Caco-2 (cell line): ENCODE measurements around the gene METTL4.

DNA sequence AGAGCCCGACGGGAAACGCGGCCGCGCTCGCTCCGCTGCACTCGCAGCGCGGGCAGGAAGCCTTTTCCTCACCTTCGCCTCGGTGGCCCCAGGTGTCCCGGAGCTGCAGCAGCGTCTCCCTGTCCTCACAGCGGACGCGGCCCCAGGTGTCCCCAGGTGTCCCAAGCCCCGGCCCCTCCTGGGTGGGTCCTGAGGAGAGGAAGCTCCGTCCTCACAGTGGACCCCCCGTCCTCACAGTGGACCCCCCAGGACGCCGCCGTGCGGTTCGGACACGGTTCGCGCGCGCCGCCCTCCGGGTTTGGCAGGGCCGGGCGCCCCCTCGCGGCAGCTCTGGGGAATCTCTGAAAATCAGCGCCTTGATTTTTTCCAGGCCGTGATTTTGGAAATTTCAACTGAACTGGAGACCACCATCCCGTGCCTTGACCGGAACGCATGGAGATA is 23.8 kb upstream of the TUBB8B start:
- PRO-cap = no peak
- RRBS = no CpG with 5 or more reads among the region's 42 CpGs

GRCh38 chr18:111368-112627 is 46.6 kb upstream of the USP14 start:
- PRO-cap = bidirectional peak, plus-strand start at chr18:111449, minus-strand start at chr18:111341; bidirectional peak, plus-strand start at chr18:111904, minus-strand start at chr18:111847; unidirectional peak, minus-strand start at chr18:112129; bidirectional peak, plus-strand start at chr18:112250, minus-strand start at chr18:112129; unidirectional peak, minus-strand start at chr18:112282
- RRBS = 5% methylated on average over 11 of the region's 85 CpGs

- PRO-cap = no peak
- RRBS = no CpG with 5 or more reads among the region's 12 CpGs
Measured at GRCh38 chr18:160053-160368, 1.7 kb downstream of the USP14 start.

DNA sequence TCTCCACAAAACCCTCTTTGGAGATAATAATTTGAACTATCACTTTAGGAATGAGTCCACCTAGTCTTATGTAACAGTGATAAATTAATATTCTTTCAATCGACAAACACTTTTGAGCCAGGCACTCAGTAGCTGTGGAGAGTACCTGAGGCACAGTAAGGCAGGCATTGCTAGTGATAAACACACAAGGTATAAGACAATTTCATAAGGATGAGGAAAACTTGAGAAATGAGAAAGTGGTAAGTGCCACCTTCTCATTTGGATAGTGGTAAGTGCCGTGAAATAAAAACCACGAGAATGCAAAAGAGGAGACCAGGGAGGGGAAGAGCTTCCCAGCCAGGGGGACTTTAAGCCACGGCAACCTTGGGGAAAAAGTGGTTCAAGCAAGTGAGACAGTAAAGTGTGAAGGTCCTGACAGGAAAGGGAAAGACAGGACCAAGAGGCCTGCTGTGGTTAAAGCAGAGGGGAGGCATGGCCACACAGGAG is 50.4 kb downstream of the THOC1 start:
- PRO-cap = no peak
- RRBS = no CpG with 5 or more reads among the region's 4 CpGs

DNA sequence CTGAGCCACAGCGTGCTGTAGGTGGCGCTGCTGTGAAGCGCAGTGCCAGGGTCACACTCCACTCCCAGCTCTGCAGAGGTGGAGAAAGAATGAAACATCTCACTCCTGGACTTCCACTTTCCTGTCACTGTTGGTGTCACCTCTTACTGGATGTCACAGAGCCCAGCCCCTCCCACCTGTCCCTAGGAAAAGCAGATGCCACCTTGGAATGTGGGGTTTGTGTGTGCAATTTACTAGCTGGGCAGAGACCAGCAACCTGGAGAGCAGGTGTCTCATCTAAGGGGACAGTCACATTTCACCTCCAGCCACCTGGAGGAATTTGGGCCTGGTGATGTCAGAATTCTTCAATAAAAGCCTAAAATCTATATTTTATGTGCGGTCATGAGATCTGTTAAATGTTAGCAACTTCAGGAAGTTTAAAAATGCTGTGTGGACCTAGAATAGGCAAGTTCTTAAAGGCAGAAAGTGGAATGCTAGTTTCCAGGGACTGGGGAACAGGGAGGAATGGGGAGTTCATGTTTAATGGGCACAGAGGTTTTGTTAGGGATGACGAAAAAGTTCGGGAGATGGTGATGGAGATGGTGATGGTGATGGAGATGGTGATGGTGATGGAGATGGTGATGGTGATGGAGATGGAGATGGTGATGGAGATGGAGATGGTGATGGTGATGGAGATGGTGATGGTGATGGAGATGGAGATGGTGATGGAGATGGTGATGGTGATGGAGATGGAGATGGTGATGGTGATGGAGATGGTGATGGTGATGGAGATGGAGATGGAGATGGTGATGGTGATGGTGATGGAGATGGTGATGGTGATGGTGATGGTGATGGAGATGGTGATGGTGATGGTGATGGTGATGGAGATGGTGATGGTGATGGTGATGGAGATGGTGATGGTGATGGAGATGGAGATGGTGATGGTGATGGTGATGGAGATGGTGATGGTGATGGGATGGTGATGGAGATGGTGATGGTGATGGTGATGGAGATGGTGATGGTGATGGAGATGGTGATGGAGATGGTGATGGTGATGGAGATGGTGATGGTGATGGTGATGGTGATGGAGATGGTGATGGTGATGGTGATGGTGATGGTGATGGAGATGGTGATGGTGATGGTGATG is 9.2 kb downstream of the TYMS start:
- PRO-cap = no peak
- RRBS = no CpG with 5 or more reads among the region's 6 CpGs

DNA sequence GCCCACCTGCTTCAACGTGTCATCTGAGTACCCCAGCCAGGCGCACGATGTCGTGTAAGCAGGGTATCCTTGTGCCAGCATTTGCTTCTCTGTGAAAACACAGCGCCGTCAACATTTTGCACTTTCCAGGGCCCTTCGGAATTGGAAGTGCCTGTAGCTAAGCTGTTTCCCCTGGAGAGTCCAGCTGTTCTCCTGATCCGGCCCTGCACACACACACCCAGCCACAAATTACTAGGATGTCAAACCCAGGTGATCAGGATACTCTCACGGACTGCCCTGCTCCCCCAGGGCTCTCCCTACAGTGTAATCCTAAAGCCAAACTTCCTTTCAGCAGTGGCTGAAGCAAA is 21.9 kb downstream of the ENOSF1 start:
- PRO-cap = no peak
- RRBS = no CpG with 5 or more reads among the region's 9 CpGs

DNA sequence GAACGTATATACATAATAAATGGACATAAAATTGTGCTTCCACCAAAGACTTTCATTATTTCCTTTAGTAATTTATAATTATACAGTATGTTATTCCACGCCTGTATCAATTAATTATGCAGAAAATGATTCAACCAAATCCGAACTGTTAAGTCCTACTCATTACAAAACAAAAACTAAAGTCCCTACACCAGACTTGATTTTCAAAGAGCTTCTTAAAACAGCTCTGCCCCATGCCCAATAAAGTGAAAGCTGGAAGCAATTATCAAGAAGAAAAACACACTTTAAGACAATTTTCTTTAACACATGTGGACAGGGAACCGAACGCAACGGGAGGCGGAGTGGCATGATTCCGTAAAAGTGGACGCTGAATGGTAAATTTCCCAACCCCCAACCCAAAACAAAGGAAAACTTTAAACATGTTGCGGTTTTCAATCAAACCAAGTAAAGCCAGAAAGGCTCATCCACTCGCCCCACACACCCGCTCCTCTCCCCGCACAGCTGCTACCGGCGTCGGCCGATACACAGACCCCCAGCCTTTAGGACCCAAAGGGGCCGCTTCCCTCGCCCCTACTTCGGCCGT is 771 bp downstream of the YES1 start:
- PRO-cap = unidirectional peak, plus-strand start at position 302 of the sequence
- RRBS = 4% methylated on average over 4 of the region's 21 CpGs

GRCh38 chr18:812117-812182 is 92 bp downstream of the YES1 start:
- PRO-cap = no peak
- RRBS = under 1% methylated on average over 5 of the region's 9 CpGs

DNA sequence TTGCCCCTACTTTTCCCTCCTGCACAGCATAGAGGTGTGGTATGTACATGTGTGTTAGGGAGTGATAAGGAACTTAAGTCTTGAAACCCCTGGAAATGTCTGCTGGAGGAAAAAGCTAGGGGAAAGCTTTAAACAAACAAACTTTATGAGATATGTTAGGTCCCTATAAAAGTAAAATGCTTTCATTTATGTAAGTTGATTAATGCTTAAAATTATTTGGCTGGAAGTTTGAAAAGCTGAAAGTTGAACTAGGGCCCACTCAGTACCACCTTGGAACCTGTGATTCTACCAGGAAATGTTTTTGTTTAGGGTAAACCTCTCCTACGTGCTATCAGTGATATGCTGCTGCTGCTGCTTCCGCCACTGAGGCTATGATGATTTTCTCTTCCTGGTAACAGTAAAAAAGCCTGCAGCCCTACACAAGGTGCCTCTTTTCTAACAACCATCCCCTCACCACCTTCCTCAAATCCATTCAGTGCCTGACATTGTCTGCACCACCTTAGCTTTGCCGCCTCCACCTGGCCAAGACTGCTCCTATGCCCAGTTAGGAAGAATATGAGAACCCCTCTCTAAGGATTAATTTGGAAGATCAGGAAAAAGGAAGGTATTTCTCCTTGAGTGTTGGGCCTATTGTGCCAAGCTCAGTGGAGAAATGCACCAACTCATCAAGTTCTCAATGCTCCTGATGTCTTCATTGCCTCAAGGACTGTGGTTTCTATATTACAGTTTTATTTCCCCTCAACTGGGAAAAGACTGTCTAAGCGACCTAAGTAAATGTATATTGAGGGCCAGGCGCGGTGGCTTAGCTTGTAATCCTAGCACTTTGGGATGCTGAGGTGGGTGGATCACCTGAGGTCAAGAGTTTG is 2.6 kb upstream of the YES1 start:
- PRO-cap = no peak
- RRBS = no CpG with 5 or more reads among the region's 6 CpGs

DNA sequence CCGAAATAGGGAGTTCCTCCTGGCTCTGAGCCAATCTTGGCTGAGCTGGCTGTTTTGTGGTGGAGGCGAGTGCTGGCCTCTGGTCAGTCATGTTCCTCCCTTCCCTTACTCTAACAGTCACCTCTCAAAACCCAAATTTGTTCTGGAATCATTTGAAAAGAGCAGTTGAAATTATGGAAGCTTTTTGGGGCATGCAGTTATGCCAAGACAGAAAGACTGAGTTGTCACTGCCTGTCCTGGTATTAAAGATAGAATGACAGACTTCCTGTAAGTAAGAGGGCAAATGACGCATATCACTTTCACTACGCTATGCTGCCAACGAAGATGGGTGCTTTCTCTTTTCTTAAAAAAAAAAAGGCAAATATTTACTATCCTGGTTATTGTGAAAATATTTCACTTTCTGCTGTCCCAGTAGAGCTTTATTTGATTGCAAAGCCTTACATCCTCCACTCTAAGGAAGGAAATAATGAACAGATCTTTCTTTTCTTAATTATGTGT is 607.3 kb downstream of the ADCYAP1 start:
- PRO-cap = no peak
- RRBS = no CpG with 5 or more reads among the region's 5 CpGs

DNA sequence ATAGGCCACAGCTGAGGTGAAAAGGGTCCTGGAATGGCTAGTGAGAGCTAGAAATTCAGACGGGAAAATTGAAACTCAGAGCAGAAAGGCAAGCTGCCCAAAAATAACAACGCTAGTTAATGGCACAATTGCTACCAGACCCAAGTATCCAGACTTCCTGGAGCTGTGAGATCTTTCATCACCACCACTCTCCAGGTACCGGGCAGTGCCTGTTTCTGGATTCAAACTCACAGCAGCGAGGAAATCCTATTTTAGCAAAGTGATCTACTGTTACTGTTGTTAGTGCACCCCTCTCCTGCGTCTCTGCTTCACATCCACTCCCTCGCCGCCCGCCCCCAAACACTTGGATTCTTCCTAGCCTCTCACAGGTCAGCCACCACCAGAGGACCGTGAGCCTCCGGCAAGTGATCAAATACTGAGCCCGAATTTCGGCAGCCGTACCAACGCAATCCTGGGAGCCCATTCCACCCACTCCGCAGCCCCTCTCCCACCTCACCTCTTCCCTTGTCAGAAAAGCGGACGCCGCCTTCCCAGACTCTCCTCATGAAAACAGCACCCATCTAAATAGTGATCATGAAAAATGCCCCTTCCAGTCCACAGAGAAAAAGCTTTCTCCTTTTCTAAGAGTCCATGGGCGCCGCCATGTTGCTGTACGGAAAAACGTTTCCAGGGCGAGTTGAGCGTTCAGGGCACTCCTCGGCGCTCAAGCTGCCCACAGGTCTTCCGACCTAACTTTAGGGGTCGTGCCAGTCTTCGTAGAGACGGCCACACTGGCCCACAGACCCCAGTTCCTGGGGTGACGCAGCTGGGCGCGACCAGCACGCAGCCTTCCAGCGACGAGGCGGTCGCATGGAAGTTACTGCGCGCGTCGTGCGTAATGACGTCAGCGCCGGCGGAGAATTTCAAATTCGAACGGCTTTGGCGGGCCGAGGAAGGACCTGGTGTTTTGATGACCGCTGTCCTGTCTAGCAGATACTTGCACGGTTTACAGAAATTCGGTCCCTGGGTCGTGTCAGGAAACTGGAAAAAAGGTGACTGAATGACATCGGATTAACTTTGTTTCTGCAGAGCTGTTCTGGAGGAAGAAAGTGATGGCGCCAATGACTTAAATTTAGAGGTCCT is at the start of gene METTL4:
TSS of gene METTL4 (minus strand) at position 853 of the 1,122 bp plus-strand sequence.
- PRO-cap = bidirectional peak, plus-strand start at position 205 of the sequence, minus-strand start at position 104 of the sequence; bidirectional peak, plus-strand start at position 411 of the sequence, minus-strand start at position 417 of the sequence; bidirectional peak, plus-strand start at position 944 of the sequence, minus-strand start at position 793 of the sequence
- RRBS = no CpG with 5 or more reads among the region's 57 CpGs

GRCh38 chr18:2606340-2606697 is 35.0 kb downstream of the NDC80 start:
- PRO-cap = no peak
- RRBS = no CpG with 5 or more reads among the region's 2 CpGs

GRCh38 chr18:2777635-2778255 is 69.1 kb upstream of the EMILIN2 start:
- PRO-cap = no peak
- RRBS = no CpG with 5 or more reads among the region's 4 CpGs

GRCh38 chr18:2848393-2849253 is 1.8 kb downstream of the EMILIN2 start:
- PRO-cap = no peak
- RRBS = no CpG with 5 or more reads among the region's 13 CpGs

DNA sequence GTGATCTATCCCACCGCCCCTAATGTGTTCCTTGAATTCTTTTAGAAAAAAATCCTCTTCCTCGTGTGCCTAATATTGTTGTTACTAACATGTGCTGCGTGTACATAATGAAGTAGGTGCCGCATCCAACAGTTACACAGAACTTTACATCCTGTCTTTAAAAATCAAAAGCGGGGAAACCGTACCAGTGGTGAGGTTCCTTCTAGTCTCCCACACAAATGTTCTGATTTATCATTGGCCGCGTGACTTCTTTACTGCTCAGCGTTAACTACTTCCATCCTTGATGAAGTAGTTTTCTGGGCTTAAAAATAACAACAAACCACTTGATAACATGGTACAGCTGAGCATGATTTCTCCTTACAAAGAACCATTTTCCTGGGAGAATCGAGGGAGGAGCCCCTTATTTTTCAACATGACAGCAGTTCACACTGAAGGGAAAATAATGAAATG is 9.7 kb downstream of the EMILIN2 start:
- PRO-cap = no peak
- RRBS = no CpG with 5 or more reads among the region's 10 CpGs

DNA sequence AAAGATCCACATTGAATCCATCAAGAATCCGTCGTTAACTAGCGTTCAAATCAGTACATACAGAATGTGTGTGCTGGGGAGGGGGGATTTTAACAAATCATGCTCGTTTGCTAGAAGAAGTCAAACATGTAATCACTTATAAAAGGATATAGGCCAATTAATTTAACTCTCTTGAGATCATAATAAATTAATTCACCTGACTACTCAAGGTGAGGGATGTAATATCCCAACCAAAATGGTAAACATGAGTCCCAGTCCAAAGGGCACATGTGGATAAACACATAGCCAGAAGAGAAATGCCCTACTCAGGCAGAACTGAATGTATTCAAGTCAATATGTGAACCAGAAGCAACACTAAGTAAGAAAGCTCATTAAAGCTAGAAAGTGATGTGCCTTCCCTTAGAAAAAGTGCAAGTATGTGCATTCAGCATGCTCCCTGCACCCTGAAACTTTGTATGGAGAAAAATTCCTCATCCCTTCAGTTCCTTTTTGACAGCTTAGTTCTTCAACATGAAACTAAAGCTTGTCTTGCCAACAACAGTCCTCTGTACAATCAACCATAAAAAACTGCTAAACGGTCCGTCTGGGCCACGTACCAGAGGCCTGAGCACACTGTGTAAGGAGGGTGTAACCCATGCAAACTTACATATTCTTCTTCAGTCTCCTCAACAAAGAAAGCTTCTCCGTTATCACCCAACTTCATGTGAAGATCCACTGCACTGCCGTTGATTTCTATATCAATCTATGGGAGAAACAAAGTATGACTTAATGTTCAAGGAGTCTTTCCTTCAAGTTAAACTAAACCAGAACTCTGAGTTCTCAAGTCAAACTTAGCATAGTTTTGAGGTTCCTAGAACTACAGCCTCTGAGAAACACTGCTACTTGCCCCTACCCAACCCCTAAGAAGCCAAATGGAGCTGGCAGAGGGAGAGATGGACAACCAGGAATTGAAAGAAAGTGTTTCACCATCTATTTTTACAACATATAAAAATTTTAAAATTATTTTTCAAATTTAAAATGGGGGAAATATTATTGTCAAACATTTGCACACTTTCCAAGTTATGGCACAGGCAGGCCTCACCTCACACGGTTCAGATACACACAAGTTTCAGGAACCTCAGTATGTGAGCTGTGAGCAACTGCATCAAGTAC is 58.7 kb downstream of the LPIN2 start:
- PRO-cap = no peak
- RRBS = no CpG with 5 or more reads among the region's 10 CpGs

GRCh38 chr18:2982334-2983334 is 30.3 kb downstream of the LPIN2 start:
- PRO-cap = no peak
- RRBS = no CpG with 5 or more reads among the region's 3 CpGs

DNA sequence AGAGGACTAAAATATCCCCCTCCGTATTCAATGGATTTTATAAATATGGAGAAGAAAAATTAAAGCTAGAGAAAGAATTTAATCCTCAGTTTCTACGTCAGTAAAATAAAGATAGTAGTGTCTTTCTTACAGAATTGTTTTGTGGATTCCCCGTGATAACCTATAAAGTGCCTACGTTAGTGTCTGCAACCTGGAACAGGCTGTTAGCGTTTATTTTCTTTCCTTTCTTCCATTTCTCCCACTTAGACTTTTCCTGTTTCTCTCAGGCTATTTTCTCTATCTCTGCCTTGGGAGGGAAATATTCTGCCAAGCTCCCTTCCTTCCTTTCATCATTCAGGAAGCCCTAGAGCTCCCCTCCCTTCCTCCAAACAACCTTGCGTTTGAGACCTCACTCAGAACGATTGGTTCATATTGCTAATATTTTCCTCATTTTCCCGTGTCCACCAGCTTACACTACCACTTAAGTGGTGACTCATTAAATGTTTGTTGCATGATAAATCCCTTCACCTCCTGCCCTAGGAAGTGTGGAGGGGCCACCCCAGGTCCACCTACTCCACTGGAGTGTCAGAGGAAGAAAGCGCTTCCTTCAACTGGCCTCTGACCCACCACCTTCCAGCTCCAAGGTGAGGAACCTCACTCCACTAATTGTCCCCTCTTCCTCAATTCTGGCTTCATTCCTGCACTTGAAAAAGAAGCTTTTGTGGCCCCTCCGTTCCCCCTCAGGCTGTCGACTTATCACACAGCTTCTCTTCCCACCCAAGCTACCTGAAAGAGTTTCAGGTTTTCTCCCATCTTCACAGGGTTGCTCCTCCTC is 2.2 kb upstream of the LPIN2 start:
- PRO-cap = no peak
- RRBS = no CpG with 5 or more reads among the region's 11 CpGs

DNA sequence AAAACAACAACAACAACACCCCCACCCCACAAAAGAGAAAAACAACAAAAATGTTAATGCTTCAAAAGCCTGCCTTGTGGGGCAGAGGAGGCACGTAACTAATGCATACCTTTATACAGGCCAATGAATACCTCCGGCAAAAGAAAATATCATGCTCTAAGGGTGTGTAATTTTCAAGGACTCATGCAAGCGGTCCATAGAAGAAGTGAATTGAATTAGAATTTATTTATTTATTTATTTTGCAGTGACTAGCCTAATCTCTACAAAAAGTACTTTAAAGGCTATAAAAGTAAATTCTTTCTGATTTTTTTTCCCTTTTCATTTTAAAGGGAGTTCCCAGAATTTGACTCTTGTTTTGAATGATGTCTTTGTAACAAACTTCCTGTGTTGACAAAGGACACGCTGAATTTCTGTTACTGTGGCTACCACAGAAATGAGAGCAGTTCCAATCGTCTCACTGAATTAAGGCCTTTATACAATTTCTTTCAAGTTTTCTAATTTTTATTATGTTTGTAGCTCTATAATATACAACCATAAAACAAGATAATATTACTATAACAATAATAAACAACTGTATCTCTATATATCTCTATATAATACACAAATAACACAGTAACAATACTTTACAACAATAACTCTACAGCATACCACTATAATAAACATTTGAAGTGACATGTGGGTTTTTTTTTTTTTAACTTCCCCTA is 46.3 kb upstream of the LPIN2 start:
- PRO-cap = no peak
- RRBS = no CpG with 5 or more reads among the region's 5 CpGs

DNA sequence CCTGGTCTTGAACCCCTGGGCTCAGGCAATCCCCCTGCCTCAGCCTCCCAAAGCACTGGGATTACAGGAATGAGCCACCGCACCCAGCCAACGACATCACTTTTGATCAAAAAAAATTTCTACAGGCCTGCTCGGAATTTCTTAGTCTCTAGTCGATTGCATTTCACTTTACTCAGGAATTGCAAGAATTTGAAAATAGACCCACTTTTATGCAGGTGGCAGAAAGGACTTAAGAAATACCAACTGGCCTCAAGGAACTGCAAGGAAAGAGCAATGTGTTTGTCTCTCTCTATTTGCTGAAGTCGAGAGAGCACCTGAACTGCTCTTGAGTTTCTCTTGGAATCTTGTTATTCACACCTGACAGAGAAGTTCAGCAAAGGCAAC is 101.2 kb downstream of the MYOM1 start:
- PRO-cap = no peak
- RRBS = no CpG with 5 or more reads among the region's 5 CpGs